Osteoblast (primary cell): ENCODE measurements around the genes IFI27L2 and SERPINA6.

GRCh38 chr14:93056570-93056896 lies 59.2 kb downstream of the ITPK1 start:
- CAGE, long polyA plus RNA, result no peak
- RRBS, result no CpG with 5 or more reads among the region's 1 CpG

DNA sequence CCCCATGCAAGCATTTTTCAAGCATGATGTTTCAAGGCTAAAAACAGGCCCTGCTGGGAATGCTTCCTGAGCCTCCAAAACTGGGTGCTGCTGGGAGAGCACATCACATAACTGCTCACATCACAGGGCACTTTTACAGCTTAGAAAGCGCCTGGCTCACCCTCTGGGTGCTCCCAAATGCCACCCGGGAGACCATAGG lies 58.9 kb downstream of the ITPK1 start:
- CAGE, long polyA plus RNA, result no peak
- RRBS, result no CpG with 5 or more reads among the region's 2 CpGs

DNA sequence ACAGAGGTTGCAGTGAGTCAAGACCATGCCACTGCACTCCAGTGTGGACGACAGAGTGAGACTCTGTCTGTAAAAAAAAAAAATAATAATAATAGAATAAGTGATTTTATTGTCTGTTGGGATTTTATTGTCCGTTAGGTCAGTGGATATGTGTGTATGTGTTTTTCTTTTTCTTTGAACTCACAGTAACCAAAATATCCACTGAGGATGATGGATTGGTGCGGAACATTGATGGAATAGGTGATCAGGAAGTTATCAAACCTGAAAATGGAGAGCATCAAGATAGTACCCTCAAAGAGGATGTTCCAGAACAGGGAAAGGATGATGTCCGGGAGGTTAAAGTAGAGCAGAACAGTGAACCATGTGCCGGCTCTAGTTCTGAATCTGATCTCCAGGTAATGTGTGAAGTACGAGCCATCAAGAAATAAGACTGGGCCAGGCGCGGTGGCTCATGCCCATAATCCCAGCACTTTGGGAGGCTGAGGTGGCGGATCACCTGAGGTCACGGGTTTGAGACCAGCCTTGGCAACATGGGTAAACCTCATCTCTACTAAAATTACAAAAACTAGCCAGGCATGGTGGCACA lies 11.4 kb downstream of the UBR7 start:
- CAGE, long polyA plus RNA, result no peak
- RRBS, result 100% methylated on average over 1 of the region's 10 CpGs

- CAGE, long polyA plus RNA, result no peak
- RRBS, result no CpG with 5 or more reads among the region's 2 CpGs
Observed at GRCh38 chr14:93288212-93289152, 44.4 kb downstream of the BTBD7 start.

DNA sequence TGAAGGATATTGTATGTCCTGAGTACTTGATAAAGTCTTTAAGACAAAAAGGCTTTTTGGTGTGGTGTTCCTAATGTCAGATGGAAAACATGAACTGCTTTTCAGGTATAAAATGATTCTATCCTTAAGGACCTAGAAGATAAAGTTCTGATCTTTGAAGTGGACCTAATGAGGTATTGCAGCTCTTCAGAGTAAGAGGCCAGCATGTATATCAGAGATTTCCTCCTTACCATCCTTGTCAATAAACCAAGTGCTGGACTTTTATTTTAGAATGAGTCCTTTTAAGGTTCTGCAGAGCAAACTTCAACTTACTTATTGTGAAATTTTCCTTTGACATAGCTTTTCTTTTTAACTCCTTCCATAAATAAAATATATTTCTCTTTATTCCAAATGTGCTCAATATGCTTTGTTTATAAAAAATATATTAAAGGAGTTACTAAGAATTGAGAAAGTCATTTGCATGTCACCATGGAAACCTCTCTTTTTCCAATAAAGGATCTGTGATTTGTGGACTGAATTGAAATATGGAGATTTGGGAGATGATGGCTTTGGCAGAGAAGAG lies 50.2 kb downstream of the UNC79 start:
- CAGE, long polyA plus RNA, result no peak

DNA sequence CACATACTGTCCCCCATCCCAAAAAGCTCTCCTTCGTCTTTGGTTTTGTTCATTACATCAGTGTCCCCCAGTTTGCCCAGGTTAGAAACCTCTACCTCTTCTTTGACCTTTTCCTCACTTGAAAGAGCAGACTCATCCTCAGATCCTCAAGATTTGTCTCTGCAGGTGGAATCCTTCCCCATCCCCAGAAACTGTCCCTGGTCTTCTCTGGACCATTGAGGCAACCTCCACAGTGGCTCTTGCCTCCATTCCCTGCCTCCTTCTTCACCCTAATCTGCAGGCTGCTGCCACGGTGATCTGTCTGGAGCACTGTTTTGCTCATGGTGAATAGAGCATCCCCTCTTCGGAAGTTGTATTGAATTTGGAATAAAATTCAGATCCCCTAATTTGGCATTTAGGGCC lies 85.6 kb downstream of the PRIMA1 start:
- CAGE, long polyA plus RNA, result no peak
- RRBS, result no CpG with 5 or more reads among the region's 3 CpGs

GRCh38 chr14:93759458-93760481 lies 28.5 kb downstream of the PRIMA1 start:
- CAGE, long polyA plus RNA, result no peak
- RRBS, result 4% methylated on average over 3 of the region's 27 CpGs

DNA sequence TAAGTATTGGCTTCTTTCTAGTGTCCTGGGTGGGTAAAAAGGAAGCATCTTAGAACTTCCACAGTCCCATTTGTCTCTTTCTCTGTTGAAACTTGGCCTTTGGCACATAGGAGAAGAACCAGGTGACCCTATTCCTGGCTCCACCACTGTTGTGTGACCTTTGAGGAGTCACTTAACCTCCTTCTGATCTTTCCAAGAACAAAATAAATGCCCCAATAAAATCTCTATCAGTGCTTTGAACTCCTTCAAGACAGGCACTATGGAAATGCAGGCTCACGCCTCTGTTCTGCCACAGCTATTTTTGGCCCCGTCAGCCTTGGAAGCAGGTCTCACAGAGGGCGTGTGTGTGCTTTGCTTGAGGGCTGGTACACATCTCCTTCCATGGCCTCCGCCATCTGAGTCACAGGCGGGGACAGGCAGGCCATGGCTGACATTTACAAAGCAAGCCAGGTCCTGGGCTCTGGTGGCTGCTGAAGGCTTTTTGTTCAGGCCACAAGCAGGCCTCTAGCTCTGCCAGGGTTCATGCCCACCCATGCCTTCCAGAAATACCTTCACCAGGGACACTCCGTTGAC lies 16.1 kb downstream of the PRIMA1 start:
- CAGE, long polyA plus RNA, result no peak
- RRBS, result no CpG with 5 or more reads among the region's 6 CpGs

- CAGE, long polyA plus RNA, result no peak
- RRBS, result no CpG with 5 or more reads among the region's 6 CpGs
Observed at GRCh38 chr14:93895095-93895414, 32.1 kb upstream of the FAM181A start.

DNA sequence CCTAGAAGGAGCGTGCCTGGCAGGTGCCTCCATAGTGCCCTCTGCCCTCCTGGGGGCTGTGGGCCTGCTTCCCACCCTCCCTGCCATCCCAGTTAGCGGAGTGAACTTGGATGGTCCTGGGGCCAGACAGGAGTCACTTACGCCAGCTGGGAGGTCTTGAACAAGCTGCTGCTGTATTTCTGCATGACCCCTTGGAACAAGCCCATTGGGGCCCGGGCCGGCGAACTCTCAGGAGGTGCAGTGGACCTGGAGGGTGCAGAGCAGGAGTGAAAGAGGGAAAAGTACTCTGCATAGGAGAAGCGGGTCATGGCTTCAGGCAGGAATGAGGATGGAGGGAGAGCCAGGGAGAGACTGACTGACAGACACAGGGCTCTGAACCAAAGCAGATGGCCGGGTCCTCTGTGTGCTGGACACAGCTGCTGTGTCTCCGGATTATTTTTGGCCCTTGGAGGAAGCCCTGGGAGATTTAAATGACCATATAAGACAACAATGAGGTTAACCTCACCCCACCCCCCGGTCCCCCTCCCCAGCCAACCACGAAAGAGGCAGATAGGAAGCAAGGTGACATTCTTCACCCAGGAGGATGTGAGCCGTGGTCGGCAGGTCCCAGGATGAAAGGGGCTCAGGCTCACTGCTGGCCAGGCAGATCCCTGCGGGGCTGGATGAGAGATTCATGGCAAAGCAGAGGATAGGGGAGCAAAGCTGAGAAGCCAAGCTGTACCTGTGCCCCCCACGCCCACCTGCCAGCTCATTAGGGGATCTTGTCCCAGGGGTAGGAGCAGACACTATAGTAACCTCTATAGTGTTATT lies 19.5 kb downstream of the ASB2 start:
- CAGE, long polyA plus RNA, result no peak
- RRBS, result 18% methylated on average over 3 of the region's 15 CpGs

- CAGE, long polyA plus RNA, result no peak
- RRBS, result no CpG with 5 or more reads among the region's 6 CpGs
Observed at GRCh38 chr14:93972757-93973261, 3.6 kb downstream of the ASB2 start.

GRCh38 chr14:94128900-94129898 lies at the start of gene IFI27L2:
IFI27L2 (minus strand) TSS chr14:94129604.
- CAGE, long polyA plus RNA, result start-site peak on the minus strand at chr14:94129361-94129635, 347 and 337 reads in 2 replicates
- RRBS, result 0% methylated on average over 2 of the region's 35 CpGs

- CAGE, long polyA plus RNA, result no peak
- RRBS, result no CpG with 5 or more reads among the region's 6 CpGs
Observed at GRCh38 chr14:94130101-94130371, 632 bp upstream of the IFI27L2 start.

- CAGE, long polyA plus RNA, result no peak
- RRBS, result no CpG with 5 or more reads among the region's 2 CpGs
Observed at GRCh38 chr14:94165570-94165911, 8.6 kb upstream of the PPP4R4 start.

DNA sequence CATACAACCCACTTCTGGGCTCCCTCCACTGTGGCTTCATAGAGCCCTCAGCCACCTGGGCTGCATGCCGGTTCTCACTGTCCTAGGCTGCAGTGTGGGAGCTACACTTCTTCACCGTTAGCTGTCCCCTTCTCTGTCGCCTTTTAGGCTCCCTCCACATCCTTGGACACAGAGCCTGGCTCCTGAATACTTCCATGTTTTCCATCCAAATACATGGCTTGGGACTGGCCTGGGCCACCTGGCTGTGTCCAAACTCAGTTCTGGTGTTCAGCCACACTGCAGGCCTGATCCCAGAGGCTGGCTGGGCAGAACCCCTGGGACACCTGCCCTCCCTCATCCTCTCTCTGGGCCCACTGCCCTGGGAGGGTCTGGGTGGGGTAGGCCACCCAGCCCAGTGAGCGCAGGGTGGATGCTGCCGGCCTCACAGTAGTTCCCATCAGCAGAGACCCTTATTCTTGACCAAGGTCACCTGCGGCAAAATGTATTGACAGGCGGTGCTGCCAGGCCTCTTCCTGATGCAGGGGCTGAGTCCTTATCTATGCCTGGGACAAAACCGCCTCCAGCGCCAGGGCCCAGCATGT lies 1.7 kb downstream of the SERPINA10 start:
- CAGE, long polyA plus RNA, result no peak
- RRBS, result 67% methylated on average over 1 of the region's 9 CpGs

DNA sequence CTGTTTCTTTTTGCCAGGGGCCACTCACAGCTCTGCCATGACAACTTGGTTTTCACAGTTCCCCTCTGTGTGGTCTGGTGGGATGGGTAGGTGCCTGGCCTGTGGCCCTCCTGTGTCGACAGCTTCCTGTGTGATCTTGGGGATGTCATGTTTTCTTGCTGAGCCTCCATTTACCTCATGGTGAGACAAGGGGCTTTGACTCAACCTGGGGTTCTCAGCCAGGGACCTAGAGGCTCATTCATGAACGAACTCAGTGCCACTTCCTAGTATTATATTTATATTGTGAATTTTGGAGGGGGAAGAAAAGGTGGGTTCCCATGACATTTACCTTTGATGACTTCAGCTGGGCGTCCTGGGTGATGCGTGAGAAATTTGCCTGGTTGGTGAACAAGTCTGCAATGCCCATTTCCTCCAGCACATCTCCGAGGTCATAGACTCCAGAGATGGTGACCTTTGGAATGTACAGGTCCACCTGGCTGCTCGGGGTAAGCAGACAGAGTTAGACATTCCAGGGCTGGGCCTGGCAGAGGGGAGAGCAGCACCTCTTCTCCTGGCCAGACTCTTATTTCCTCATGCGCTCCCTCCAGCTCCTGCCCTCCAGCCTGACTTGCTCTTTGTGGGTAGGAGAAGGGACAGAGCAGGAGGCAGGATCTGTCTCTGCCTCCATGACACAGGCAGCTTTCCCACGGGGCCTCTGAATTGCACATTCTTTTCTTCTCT lies 12.8 kb upstream of the SERPINA10 start:
- CAGE, long polyA plus RNA, result no peak
- RRBS, result no CpG with 5 or more reads among the region's 8 CpGs

DNA sequence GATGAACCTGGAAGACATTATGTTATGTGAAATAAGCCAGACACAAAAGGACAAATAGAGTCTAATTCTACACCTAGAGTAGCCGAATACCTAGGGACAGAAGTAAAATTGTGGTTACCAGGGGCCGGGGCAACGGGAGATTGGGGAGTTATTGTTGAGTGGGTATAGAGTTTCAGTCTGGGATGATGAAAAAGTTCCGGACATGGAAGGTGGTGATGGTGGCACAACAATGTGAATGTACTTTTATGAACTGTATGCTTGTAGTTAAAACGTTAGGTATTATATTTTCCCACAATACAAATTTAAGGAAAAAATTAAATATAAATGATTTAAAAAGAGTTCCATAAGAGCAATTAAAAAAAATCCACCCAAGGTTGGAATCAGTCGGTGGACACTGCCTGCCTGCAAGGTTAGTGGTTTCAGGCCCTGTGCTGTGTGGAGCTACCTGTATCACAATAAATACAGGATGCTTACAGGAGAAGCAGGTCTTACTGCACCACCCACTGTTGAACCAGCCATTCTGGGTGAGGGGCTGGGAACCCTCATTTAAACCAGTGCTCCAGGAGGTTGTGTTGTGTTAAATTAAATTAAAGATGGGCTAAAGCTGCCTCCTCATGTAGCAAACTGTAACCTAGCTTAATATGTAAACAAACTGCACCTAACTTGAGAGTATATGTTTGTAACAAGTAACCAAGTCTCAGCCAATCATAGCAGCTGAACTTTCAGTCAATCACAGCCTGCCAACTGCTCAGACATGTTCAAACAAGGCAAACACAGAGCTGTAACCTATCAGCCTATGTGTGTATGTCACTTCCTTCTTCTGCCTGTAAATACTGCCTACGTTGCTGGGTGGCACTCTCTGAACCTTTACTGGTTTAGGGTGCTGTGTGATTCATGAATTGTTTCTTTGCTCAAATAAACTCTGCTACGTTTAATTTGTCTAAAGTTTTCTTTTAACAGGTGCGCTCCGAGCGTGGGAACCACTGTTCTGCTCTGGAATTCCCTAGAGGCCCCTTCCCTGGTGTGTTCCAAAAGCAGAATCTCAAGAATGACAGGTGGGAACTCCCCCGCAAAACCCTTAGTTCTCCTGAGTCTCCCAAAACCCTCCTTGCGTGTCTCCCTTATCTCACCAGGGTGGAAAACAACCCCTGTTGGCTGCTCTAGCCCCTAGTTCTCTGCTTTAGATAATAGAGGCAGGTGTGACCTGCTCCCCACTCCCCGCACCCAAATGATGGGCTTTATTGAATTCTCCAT lies 3.0 kb downstream of the SERPINA6 start:
- CAGE, long polyA plus RNA, result no peak
- RRBS, result no CpG with 5 or more reads among the region's 14 CpGs

- CAGE, long polyA plus RNA, result no peak
- RRBS, result no CpG with 5 or more reads among the region's 6 CpGs
Observed at GRCh38 chr14:94323099-94323658, at the start of gene SERPINA6. SERPINA6 (minus strand) TSS chr14:94323336.

- CAGE, long polyA plus RNA, result no peak
- RRBS, result no CpG with 5 or more reads among the region's 3 CpGs
Observed at GRCh38 chr14:94376236-94376474, 12.2 kb downstream of the SERPINA1 start.

- CAGE, long polyA plus RNA, result no peak
- RRBS, result 33% methylated on average over 1 of the region's 15 CpGs
Observed at GRCh38 chr14:94390382-94391371, 2.3 kb upstream of the SERPINA1 start.